Epithelial cell of esophagus (primary cell): ENCODE measurements around a stretch of chr6.

DNA sequence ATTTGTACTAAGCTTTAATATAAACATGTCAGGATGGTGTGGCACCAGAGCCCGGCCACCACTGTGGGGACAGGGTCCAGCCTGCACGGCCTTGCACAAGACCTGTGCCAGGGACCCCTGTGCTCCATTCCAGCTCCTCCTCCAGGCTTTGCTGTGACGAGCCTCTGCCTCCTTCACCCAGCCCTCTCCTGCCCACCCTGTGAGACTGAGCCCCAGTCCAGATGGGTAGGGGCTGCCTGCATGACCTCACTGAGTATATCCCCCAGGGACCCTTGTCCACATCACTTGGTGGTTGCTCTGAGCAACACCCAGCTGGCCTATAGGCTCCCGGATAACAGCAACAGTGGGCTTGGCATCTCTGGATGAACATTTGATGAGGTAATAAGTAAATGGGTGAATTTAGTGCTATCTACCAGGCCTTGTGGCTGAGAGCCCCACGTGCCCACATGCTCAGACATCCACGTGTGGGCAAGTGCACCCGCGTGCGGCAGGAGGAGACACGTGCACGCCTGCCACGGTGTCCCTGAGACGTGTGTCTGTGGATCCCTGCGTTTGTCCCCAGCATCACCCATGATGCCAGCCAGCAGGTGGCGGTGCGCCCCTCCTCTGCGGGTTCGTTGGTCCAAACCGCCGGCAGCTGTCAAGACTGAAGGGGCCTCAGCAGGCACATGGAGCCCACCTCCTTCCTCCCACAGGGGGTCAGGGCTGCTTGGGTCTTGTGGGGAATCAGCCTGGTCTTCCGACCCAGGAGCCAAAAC is 45.8 kb downstream of the FGD2 start:
- RRBS: no CpG with 5 or more reads among the region's 21 CpGs

- RRBS: no CpG with 5 or more reads among the region's 10 CpGs
These were observed 22.0 kb downstream of the PIM1 start for GRCh38 chr6:37191768-37192441.

DNA sequence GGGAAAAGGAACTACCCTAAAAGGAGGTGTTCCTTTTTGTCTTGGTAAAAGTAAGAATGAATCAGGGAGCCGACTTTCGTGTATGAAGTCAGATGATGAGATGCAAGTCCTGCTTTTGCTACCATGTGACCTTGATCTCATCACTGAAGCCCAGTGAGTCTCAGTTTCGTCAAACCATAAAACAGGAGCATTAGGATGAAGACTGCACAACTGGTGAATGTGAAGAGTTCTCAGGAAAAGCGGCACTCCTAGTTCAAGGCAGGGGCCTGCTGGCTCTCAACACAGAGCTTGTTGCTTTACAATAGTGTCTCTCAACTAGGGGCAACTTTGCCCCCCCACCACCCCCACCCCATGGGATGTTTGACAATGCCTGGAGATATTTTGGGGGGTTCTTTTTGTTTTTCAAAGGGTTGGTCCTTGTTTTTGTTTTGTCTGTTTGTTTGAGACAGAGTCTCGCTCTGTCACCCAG is 40.9 kb downstream of the PIM1 start:
- RRBS: no CpG with 5 or more reads among the region's 5 CpGs

DNA sequence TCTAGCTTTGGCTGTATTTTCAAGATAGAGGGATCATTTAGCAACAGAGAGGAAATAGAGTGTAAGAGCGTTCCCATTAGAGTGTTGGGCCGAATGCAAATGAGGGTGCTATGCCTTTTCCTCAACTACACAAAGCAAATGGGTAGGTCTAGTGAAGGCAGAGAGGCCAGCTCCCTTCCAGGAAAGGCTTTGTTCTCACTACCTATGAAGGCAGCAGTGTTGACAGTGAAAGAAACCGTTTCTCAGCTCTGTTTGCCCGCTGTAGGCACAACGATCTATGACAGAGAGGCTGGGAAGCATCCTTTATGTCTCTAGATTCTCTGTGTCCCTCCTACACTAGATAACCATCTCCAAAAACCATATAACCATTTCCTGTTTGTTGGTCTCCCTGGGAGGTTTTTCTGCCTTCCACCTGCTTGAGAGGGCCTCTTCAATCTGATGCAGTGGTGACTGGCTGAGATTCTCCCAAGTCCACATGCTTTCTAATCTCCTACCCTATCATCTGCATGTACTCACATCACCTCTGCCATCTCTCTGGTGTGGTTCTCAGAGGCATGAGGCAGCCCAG is 31.9 kb upstream of the TMEM217 start:
- RRBS: no CpG with 5 or more reads among the region's 5 CpGs

DNA sequence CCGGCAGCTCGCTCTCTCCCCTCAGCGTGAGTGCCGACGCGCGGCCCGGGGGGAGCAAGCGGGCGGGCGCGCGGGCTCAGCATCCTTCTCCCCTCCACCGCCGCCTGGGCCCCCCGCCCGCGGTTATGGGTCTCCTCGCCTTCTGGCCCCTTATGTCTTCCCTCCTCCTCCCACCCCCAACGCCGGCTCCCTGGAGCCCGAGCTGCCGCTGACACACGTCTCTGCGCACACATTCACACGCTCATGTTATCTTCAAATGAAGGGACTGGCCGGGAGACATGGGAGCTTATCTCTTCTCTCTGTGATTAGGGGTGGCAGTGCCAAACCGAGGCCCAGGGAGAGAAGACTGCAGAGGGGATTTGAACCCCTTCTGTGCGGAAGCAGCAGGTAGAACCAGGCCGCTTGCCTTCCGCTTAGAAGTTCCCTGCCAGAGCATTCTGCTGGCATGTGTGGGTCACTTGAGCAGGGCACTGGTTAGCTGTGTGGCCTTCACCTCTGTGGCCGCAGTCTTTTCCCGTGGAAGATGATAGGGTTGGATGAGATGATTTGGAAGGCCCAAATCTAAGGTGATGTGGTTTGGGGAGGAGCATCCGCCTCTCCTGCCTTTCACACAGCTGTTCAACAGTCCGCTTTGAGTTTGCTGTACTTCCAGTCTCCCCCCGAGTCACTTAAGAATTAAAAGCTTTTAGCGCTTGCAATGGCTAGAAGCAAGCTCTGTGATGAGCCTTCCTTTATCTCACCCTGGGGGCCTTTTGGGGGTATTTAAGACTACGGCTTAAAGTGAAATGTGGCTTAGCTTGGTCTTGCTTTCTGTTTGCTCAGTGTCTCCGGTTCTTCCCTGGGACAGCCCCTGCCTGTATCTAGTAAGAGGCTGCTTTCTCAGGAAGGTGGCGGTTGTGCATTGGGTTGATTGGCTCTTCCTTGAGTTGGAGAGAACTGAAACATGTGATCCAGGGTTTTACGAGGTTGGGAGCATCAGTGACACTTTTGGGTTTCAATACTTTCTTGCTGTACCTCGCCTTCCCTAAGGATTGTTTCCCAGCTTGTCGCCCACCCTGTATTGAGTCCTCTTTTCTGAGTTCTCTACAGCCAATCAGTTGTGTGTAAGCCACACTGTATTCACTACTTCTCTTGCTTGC is 700 bp downstream of the CMTR1 start:
- RRBS: 2% methylated on average over 14 of the region's 43 CpGs

GRCh38 chr6:37481963-37482730 is 17.5 kb downstream of the CCDC167 start:
- RRBS: no CpG with 5 or more reads among the region's 13 CpGs

- RRBS: no CpG with 5 or more reads among the region's 4 CpGs
These were observed 8.3 kb upstream of the CCDC167 start for GRCh38 chr6:37507889-37508482.

- RRBS: no CpG with 5 or more reads among the region's 11 CpGs
These were observed 28.2 kb upstream of the ZFAND3 start for GRCh38 chr6:37791055-37791956.

DNA sequence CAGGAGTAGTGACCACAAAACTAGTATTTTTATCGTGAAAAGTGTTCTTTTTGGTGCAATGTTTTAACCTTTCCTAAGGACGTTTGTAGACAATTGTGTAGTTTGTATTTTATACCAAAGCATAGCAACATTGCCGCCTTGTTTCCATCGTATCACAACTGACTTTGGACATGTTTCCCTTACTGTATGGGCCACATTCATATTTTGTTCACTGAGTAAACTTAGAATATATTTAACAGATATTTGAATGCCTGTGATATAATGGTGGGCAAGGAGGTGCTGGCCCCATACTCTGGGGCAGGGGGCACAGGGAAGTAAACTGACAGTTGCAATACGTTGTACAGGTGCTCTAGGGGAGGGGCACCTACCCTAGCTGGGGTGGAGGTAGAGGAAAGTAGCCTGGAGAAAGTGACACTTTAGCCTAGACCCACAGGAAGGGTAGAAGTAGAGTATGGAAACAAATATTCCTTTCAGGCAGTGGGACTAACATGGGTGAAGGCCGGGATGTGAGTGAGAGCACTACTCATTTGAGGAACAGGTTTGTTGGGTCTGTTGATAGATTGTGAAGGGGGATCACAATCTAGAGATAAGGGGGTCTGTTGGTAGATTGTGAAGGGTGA is 2.9 kb downstream of the ZFAND3 start:
- RRBS: no CpG with 5 or more reads among the region's 6 CpGs

- RRBS: no CpG with 5 or more reads among the region's 7 CpGs
These were observed 8.2 kb downstream of the ZFAND3 start for GRCh38 chr6:37827383-37828552.

DNA sequence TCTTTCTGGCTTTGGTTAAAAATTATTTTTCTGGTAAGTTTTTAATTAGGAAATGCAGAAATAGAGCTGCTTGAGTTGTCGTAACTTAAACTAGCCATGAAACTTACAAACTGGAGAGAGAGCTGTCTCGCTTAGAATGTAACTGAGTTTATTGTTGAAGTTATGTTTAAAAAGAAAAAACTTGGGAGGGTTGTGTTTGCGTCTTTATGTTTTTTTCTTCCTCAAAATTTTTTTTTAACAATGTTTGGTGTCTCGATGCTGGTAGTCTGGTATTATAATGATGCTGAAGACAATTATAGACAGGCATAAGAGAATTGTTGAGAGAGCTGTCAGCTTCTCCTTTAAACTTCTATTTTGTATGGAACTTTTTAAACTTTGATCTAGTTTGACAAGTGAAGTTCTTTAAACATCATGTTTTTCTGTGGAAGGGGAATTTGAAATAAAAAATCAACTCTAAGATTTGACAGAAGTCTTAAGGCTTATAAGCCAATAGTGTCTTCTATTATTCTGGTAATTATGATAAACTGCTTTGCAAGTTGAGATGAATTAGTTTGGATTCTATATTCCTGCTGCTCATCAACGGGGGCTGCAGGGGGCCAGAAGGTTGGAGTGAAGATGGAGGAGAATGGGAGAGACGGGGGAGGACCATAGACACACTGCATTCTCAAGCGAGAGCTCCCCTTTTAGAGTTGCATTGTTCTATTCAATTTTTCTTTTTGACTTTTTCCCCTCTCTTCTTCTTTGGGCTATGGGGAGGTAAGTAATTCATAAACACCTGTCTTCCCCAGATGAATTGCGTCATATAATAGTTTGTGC is 29.2 kb downstream of the ZFAND3 start:
- RRBS: no CpG with 5 or more reads among the region's 8 CpGs

DNA sequence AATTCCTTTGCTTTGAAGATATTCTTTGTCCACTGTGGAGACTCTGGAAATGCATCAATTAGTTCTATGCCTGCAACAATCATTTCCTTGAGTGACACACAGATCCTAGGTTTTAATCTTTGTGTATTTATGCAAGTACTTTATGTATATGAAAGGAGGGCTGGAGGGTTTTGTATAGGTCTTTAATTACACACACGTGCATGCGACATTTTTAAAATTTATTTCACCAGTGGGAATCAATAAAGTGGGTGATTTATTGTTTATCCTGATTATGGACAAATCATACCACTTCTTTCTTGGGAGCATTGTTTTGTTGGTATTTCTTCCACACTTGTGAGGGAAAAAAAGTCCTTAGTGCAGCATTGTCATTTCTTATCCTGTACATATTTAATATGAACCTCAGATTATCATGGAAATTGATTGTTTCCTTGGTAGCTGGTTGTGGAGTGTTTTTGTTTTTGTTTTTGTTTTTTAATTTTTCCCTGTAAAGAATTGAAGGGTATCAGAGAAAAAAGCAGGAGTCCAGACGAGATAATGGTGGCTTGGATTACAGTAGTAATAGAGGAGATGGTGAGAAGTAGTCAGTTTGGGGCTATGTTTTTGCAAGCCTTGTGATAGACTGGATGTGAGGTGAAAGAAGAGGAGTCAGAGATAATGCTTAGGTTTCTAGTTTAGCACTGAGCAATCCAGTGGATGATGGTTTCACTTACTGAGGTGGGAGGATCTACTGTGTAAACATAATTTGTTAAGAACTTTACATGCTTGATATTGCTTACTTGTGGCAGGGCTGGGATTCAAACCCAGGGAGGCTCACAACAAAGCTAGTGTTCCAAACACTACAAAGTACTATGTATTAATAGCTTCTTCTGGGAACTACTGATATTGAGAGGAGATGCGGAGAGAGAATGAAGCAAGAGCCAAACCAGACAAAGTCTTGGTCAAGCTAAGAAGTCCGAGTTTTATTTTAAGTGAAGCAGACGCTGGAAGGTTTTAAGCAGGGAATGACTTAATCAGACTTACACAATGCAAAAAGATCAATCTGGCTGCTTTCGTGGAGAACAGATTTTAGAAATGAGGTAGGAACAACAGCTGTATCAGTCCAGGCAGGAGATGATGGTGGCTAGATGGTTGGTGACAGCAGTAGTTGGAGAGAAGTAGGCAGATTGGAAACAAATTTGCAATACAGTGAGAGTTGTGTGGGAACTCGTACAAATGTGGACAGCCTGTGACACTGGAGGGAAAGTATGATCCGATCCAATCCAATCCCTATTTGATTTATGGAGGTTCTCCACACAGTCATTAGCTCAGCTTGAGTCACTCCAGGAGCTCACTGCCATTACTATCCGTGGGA is 57.9 kb downstream of the ZFAND3 start:
- RRBS: no CpG with 5 or more reads among the region's 10 CpGs

DNA sequence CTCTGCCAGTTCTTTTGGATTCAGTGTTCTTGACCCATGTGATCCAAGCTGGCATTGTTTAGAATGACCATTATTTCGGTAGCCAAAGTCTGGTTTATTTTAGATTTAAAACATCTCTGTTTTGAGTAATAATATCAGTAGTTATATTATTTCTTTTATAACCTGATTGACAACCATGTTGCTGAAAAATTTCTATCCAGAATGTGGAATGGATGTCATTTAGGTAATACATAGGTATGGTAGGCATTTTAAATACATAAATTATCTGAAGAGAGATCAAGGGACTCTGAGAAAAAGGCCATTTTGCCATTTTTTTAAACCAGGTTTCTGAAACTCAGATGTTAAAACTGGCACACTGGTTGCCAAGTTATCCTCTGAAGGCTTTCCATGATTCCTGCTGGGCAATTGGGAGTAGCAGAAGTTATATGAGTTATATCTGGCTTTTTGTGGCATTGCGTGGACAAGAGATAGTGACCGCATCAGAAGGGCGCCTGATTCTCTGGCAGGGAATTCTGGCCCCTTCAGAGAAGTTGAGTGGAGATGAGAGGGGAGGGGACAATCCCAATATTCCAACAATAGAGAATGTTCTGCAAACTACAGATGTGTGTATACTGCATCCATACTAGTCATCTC is 107.5 kb downstream of the ZFAND3 start:
- RRBS: no CpG with 5 or more reads among the region's 4 CpGs

DNA sequence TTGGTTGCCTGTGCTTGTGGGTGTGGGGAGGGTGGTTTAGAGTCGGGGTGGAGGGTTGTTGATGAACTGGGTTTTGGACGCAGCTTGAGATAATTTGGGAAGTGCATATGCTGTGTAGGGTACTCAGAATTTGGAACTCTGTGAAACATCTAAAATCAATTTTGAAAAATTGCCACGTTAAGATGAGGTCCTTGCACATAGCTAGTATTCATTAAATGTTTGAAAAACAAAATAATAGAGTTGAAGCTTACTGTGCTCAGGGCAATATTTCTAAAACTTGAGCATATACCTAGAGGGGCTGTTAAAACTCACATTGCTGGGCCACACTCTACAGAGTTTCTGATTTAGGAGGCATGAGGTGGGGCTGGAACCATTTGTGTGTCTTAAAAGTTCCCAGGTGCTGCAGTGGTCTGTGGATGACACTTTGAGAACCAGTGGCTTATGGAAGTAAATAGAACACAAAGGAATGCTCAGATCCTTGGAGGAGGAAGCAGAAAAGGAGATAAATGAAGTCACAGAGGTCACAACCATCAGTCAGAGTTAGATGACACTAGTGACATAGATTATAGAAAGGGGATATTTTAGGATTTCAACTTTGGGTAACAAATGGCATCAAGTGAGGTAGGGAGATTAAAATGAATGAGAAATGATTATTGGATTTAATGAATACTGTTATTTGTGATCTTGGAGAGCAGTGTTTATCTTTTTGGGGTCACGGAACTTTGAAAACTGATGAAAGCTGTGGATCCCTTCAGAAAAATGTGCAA is 136.6 kb downstream of the ZFAND3 start:
- RRBS: no CpG with 5 or more reads among the region's 4 CpGs

GRCh38 chr6:37962228-37963025 is 142.9 kb downstream of the ZFAND3 start:
- RRBS: no CpG with 5 or more reads among the region's 17 CpGs

DNA sequence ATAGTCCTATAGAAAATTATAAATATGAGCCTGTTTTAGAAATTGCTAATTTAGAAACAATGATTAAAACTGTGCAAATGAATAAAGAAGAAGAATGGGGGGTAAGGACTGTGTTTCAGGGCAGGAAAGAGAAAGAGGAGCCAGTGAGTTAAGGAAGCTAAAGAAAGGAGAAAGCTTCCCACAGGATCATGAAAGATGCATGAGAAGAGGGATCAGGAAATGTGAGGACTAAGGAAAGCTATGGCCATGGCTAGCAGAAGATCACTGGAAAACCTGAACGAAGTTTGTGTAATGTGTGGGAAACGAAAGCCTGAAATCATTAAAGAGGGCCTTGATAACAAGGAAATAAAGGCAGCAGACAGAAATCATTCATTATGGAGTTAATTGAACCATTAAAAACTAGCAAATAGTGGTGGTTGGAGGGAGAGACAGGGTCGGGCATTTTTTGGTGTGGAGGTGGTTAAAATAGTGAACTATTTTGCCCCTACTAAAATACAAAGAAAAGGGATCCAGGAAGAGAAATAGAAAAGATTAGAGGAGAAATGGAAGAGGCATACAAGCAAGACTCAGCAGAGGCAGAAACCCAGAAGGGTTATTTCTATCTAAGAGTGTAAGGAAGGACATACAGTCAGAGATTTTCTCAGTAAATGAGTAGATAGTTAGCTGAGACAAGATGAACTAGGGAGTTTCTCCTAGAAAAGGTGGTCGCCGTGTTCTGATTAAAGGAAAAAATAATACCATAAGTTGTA is 274.1 kb downstream of the ZFAND3 start:
- RRBS: no CpG with 5 or more reads among the region's 5 CpGs

- RRBS: no CpG with 5 or more reads among the region's 8 CpGs
These were observed 317.8 kb downstream of the ZFAND3 start for GRCh38 chr6:38137071-38137994.

DNA sequence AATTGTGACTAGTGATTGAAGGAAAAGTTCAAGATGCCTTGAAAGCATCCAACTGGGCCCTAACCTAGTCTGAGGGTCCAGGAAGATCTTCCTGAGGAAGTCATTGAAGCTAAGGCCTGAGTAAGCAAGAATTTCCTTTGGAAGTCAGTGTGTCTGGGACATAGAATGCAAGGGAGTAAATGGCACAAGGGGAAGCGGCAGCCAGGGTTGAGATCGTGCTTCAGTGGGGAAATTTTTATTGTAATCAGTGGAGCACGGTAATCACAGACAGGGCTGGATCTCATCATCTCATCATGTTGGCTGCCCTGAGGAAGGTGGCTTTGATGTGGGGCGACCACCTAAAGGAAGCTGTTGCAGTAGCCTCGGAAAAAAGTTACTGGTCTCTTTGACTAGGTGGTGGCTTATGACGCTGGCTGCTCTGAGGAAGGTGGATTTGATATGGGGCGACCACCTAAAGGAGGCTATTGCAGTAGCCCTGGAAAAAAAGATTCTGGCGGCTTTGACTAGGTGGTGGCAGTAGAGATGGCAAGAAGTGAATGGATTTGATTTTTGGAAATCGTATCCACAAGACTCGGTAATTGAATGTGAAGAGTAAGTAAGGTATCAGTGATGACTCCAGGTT is 320.0 kb downstream of the ZFAND3 start:
- RRBS: no CpG with 5 or more reads among the region's 10 CpGs

GRCh38 chr6:38158419-38159186 is 339.1 kb downstream of the ZFAND3 start:
- RRBS: no CpG with 5 or more reads among the region's 18 CpGs

GRCh38 chr6:38169747-38170855 is 350.6 kb downstream of the ZFAND3 start:
- RRBS: no CpG with 5 or more reads among the region's 31 CpGs